HT-29 (cell line): ENCODE measurements around the genes TARM1, LENG1, TMC4 and FCAR.

DNA sequence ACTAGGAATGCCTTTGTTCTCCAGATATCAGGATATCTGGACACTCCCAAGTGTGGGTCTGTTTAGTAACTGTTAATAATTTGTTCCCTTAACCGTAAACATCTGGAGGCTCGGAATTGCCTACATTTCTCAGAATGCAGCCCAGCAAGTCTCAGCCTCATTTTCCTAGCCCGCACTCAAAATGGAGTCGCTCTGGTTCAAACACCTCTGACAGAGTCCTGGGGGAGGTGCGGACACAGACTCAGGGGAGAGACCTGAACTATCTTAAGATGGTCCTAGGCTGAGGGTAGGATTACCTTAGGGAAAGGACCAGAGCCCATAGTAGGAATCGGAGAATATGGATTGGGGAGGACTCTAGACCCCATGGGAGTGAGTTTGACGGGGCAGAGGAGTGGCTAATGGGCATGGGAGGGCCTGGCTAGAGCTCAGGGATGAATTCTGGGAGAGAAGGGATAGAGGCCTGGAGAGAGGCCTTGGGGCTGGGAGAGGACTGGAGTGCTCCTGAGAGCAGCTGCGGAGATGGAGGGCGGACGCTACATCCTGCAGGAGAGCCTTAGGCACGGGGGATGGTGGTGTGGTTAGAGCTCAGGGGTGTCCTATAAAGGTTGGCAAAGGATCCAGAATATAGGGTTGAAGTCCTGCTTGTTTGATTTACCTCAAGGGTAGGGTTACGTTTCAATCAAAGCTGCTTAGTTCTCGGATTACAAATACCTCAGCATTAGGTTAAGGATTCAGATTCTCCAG lies 43.2 kb downstream of the ZNF331 start:
- RAMPAGE, long total RNA = no peak

DNA sequence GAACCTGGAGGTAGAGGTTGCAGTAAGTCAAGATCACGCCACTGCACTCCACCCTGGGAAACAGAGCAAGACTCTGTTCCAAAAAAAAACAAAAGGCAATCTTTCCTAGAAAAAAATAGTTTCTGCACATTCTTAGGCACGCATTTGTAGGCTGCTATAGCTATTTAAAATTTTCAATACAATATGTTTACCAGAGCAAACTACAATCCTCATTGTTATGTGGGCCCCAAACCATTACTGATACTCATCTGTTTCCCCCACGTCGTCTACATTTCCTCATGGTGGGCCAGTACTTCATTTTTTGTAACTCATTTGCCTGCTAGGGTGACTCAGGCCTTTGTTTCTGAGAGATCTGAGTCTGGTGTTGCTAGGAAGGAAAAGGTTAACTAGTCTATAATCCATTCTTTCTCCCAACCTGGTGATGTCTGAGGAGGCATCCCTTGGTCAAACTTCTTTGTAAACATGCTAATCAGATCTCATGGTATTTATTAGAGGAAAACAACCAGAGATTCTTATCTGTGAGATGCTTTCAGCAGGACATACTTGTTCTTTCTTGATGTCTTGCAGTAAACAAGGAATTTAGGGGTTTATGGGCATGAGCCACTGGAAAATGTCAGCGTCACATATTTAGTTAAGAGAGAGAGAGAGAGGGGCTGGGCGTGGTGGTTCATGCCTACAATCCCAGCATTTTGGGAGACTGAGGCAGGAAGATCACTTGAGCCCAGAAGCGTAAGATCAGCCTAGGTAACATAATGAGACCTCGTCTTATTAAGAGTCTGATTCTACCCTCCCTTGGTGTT lies 9.9 kb upstream of the DPRX start:
- RAMPAGE, long total RNA = no peak

- RAMPAGE, long total RNA = no peak
Observed at GRCh38 chr19:53881124-53882092, 589 bp upstream of the PRKCG start.

GRCh38 chr19:54081145-54081379 lies at the start of gene TARM1:
Gene TARM1, minus strand, starts transcription at chr19:54081365.
- RAMPAGE, long total RNA = no peak

GRCh38 chr19:54094603-54095002 lies 6.0 kb downstream of the OSCAR start:
- RAMPAGE, long total RNA = no peak

DNA sequence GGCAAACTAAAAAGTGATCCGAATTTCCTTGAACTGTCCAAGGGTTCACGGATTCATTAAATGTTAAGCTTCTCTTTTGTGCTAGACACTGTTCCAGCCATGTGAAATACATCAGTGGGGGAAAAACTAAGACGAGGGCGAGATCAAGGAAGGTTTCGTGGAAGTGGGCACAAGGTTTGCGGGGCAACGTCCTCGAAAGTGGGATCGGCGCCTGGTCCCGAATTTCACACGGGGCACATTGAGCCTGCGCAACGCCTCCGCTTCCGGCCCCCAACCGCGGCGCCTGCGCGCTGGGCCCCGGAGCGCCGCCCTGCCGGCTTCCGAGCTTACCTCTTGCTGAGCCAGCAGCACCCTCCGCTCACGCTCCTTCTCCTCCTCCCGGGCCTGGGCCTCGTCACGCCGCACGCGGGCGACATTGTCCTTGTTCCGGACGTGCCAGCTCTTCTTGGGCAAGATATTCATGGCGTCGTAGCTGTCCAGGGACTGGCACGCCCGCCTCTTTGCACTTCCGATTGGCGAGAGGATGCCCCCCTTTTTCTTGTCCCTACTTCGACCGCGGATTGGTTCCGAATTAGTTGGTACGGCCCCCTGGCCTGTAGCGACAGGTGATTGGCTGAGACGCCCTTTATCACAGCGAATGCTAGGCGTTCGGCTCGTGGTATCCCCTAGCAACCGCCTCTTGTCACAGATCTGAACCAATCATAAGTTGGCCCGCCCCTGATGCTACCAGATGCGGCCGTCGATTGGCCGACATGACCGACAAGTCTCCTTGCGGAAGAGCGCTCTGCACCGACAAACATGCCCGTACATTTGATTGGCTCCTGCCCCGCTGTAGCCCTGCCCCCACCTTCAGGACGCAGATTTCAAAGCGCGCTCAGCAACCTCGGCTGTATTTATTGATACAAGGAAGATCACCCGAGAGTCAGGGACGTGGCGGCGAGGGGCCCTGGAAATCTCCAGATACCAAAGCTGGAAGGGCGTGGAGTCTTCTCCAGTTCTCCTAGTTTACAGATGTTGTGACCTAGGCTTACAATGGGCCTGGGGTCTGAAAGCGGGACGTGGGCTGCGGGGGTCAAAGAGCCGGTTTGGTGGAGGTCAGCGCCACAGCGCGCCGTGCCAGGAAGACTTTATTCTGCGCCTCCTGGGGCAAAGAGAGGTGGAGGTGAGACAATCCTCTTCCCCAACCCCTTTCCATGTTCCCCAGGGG lies at the start of gene LENG1:
LENG1 (minus strand) TSS at position 488 of the 1,207 bp plus-strand sequence.
- RAMPAGE, long total RNA = start-site peak on the minus strand centred at position 493 of the sequence, 129 bp wide, 107 and 107 reads in 2 replicates

- RAMPAGE, long total RNA = no peak
Observed at GRCh38 chr19:54172222-54173479, at the start of gene TMC4. Gene TMC4, minus strand, starts transcription at chr19:54173160.

- RAMPAGE, long total RNA = no peak
Observed at GRCh38 chr19:54179516-54180299, 6.7 kb upstream of the TMC4 start.

DNA sequence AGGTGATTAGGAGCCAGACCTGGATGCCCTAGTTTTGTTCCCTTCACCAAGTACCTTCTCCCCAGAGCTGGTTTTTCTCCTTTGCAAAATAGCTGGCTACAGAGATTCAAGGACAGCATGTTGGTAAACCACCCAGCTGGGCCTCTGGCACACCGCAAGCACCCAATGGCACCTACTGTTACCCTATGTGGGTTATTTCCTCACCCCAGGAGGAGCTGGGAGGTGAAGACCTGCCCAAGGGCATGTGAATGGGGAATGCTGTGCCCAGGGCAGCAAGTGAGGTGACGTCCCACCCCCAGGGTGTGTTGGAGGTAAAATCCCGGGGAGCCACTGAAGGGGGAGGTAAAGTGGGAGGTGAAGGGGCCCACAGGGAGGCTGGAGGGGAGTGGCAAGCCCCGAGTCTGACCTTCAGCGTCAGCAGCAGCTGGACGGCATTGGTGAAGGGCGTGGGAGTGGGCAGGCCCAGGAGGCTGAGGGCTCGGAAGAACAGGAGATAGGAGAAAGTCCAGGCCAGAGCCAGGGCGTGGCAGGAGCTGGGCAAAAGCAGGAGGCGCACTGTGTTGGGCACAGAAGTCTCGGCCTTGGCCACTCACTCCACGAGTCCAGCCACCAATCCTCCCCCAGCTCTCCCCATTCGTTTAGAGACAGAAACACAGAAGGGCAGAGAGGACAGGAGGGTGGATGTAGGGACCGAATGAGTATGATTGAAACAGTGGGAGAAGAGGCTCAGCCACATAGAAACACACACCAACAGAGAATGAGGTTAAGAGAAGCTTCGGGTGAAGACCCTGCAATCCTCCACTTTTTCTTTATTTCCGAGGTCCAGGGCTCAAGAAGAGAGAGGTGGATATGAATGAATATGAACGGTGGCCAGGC lies 2.4 kb downstream of the MBOAT7 start:
- RAMPAGE, long total RNA = no peak

DNA sequence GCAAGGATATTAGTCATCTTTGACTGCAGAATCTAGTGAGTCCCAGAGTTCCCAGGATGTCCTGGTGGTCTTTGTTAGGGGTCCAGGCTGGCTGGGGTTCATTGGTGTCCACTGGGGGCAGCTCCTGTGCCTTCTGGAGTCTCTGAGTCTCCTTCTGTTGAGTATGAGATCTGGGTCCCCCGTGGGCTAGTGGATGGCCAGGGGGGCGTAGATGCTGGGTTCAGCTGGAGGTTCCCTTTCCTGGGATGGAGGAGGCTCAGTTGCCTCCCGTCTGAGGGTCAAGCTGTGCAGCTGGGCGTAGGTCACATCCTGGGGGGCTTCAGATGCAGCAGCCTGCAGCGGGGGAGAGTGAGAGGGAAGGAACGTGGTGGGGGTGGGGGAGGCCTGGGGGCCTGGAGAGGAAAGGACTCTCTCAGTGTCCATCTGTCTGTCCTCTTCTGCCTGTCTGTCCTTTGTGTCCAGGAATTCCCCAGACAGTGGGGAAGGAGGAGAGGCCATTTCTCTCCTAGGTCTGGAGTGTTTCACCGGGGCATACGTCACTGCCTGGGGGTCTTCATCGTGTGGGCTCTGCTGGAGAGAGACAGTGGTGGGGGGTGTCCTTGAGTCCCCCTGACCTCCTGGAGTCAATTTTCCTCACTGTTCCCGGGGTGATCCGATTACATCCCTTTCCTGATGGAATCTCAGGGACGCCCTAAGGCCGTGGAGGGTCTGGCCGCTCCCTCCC lies 6.3 kb downstream of the LILRB5 start:
- RAMPAGE, long total RNA = no peak

DNA sequence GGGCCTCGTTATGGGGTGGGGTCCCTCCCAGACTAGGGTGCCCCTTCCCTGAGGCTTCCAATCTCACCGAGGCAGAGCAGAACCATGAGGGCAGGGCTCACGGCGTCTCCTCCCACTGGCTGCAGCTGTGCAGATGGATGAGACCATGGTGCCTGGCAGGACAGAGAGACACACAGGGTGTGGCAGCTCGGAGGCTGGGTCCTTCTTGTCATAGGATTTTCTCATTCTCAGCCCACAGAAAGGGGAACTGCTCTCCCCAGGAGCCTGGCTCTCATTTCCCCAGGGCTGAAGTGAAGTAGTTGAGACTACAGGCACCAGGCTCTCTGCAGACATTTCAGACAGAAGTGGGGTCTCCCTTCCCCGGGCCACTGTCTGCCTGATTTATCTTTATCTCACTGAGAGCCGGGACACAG lies 490 bp downstream of the LILRA5 start:
- RAMPAGE, long total RNA = no peak

DNA sequence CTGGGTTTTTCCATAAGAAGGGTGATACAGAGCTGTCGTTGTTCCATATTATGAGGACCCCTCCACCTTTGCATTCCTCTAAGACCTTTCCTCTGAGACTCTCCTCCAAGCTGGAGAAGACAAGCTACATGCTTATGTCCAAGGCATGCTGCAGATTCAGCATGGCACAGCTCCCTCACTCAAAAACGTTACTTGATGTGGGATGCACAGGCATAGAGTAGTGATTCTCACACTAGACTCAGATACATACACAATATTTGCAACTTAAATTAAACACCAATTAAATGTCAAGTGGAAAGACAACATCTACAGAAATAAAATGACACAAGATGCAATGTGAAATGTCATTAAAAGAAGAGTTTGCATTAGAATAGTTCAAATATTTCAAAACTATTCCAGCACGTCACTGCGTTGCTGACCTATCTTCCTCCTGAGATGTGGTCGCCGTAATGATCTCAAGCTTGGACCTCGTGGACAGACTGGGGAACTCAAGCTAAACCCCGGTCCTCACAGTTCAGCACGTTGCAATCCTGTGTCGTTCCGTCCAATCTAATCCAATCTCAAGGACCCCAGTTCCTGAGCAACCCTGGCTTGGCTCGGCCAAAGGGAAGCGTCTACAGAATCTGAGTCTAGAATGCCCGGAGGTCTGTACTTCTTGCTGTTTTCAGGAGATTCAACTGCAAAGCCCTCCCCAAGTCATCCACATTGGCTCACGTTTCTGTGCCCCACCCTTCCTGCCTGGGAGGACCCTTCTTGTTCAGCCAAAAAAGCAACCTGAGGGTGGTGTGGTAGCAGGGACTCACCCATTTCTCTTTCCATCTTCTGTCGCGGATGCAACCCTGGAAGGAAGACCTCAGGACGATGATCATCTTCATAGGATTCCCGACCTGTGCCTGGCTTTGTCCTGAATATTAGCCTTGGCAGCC lies 5.0 kb upstream of the LAIR1 start:
- RAMPAGE, long total RNA = no peak

DNA sequence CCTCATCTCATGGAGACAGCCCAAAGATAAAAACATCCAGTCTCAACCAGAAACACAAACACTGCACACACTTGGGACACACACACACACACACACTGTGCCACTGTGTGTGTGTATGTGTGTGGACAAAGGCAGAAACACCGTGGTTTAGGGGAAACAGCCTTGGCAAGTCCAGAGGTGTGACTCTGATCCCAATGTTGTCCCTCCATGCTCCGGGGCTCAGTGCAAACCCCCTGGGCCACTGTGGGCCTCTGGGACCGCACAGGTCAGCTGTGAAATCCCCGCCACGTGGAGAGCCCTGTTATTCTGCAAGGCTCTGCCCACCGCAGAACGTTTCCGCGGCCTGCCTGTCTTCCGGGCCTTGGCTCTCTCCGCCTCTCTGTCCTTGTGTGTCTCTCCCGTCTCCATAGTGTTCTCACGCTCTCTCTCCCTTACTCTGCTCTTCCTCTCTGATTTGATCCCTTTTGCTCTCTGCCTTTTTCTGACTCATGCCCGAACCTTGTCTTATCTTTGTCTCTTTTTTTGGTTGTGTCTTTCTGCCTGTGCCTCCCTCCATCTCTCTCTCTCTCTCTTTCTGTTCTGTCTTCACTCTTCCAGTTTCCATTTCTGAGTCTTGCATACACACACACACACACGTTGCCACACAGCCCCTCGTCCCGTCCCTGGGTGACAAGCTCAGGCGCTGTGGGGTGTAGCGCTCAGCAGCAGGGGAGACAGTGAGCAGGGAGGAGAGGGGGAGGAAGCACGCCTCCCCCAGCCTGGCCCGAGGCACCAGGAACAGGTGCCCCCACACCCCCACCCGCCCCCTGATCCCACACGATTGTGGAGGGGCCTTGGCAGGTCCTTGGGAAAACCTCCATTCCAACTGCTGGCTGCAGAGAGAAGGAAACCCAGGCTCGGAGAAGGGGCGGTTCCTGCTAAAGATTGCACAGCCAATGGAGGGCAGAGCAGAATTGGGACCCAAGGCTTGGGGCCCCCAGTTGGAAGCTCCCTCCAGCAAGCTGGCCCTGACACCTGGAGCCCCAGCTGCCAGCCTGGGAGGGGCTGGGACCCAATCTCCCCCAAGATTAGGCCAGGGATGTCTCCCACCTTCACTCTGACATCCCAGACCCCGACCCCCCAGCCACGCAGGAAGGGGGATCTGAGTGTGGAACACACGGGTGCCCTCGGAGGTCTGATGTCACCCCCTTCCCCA lies 3.1 kb downstream of the TTYH1 start:
- RAMPAGE, long total RNA = no peak

GRCh38 chr19:54436021-54436911 lies 12.7 kb upstream of the LENG8 start:
- RAMPAGE, long total RNA = no peak

DNA sequence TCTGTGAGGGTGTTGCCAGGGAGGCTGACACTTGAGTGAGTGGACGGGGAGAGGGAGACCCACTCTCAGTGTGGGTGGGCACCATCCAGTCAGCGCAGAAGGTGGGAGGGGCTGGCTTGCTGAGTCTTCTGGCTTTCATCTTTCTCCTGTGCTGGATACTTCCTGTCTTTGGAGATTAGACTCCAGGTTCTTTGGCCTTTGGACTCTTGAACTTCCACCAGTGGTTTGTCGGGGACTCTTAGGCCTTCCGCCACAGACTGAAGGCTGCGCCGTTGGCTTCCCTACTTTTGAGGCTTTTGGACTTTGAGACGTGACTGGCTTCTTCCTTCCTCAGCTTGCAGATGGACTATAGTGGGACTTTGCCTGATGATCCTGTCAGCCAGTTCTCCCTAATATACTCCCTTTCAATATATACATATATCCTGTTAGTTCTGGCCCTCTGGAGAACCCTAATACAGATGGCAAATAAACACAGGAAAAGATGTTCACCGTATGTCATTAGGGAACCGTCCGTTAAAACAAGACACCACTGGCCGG lies 4.2 kb upstream of the LENG8 start:
- RAMPAGE, long total RNA = no peak

DNA sequence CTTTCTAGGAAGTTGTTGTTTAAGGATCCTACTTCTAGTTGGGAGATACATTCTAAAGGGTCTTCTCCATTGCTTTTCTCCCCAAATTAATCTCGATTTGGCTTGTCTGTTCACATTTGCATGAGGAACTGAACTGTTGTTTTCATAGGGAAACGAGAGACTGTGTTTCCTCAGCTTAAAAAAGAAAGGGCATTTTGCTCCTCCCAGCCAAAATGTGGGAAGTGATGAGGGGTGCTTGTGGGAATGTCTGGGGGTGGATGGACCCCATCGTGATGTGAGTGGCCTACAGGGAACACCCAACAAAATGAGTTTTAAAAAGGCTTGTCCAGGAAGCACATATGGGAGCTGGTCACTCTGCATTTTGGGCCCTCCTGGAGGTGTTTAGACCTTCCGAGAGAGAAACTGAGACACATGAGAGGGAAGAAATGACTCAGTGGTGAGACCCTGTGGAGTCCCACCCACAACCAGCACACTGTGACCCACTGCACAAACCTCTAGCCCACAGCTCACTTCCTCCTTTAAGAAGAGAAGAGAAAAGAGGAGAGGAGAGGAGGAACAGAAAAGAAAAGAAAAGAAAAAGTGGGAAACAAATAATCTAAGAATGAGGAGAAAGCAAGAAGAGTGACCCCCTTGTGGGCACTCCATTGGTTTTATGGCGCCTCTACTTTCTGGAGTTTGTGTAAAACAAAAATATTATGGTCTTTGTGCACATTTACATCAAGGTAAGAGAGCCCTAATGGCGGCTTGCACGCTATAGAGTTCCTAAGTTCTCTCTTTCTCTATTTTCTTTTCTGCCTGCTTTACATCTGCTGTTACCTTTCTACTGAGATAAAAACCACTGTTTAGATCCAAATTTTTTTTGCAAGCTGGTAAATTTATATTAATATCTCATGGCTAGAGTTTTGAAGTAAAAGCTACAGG lies 13.4 kb upstream of the LILRB1 start:
- RAMPAGE, long total RNA = no peak

DNA sequence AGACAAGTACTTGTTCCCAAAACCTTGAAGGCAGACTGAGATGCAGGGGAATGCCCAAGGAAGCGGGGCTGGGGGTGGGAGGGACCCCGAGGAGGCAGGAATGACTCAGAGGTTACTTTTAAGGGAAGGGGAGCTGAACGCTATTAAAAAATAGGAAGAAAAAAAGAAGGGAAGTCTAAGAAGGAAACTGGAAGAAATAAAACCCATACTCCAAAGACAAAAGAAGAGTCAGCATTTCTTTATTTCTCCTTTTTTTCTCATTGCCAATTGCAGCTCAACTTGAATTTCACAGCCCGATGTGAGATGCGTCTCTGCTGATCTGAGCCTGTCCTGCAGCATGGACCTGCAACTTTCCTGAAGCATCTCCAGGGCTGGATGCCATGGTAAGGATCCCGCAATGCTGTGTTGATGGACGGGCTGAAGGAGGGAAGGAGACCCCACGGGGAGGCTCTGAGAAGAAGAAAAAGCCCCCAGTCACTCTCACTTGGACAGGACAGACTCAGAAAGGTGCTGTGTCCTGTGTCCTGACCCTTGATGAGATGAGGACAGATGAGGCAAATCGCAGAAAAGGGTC lies 13.4 kb downstream of the LILRB1 start:
- RAMPAGE, long total RNA = no peak

- RAMPAGE, long total RNA = no peak
Observed at GRCh38 chr19:54873918-54874753, at the start of gene FCAR. Gene FCAR, plus strand, starts transcription at chr19:54874235.

DNA sequence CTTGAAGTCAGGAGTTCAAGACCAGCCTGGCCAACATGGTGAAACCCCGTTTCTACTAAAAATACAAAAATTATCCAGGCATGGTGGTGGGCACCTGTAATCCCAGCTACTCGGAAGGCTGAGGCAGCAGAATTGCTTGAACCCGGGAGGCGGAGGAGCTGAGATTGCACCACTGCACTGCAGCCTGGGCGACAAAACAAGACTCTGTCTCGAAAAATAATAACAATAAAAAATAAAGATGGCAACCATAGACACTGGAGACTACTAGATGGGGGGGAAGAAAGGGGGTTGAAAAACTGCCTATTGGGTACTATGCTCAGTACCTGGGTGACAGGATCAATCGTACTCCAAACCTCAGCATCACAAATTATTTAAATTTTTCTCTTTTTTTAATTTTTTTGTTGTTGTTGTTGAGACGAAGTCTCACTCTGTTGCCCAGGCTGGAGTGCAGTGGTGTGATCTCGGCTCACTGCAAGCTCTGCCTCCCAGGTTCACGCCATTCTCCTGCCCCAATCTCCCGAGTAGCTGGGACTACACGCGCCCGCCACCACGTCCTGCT lies 10.5 kb downstream of the FCAR start:
- RAMPAGE, long total RNA = no peak

- RAMPAGE, long total RNA = no peak
Observed at GRCh38 chr19:55011577-55012262, 26.3 kb downstream of the GP6 start.